GM12878 (cell line): ENCODE measurements around a stretch of chr14.

DNA sequence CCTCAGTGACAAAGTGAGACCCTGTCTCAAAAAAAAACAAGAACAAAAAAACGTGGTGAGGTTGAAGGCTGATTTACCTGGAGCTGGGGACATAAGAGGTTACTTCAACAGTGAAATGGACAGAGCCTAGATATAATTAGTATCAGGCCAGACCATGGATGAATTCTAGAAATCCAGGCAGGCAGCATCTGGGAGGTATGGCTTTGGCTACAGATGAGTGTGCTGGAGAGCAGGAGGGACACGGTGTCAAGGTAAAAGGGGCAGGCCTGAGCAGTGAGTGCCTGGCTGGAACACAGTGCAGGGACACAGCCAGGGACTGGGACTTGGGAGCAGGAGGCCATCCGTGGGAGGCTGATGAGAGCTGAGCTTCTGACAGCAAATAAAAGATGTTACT is 13.7 kb upstream of the LGALS3 start:
- RAMPAGE, long total RNA, result no peak
- RRBS, 2 experiments, result no CpG with 5 or more reads among the region's 3 CpGs
CAGE:
- cytosol, long polyA minus RNA, result no peak
- cytosol, long polyA plus RNA, result no peak
- long polyA plus RNA, result no peak
- nucleolus, long total RNA, result no peak
- nucleus, long polyA plus RNA, result no peak
- nucleus, long total RNA, result no peak

- RAMPAGE, long total RNA, result no peak
- RRBS, 2 experiments, result no CpG with 5 or more reads among the region's 1 CpG
CAGE:
- cytosol, long polyA minus RNA, result no peak
- cytosol, long polyA plus RNA, result no peak
- long polyA plus RNA, result no peak
- nucleolus, long total RNA, result no peak
- nucleus, long polyA plus RNA, result no peak
- nucleus, long total RNA, result no peak
These were observed 6.9 kb upstream of the LGALS3 start for GRCh38 chr14:55122233-55122505.

- RAMPAGE, long total RNA, result no peak
CAGE:
- cytosol, long polyA minus RNA, result no peak
- cytosol, long polyA plus RNA, result no peak
- long polyA plus RNA, result no peak
- nucleolus, long total RNA, result no peak
- nucleus, long polyA plus RNA, result no peak
- nucleus, long total RNA, result no peak
These were observed 10.0 kb downstream of the LGALS3 start for GRCh38 chr14:55139007-55139467.

DNA sequence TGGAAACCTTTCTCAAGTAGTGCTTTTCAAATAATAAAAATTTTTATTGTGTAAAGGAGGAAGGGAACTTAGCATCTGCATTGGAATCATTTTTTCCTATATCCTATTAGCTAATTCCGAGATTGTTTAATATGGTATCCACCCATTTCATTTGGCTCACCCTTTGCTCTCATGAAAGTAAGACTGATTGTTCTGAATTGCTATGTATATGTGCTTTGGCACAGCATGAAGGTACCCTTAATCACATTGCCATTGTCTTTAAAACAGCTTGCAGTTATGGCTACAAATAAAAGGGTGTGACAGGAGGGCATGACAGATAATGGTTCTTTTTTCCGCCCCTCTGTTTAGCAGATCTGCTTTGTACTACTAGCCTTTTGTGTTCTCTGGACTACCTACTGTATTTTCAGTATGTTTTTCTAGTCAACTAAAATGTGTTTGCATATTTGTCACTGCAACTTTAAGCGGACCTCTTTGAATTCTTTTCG is 35.7 kb downstream of the FBXO34 start:
- RAMPAGE, long total RNA, result no peak
- RRBS, 2 experiments, result no CpG with 5 or more reads among the region's 4 CpGs
CAGE:
- cytosol, long polyA minus RNA, result no peak
- cytosol, long polyA plus RNA, result no peak
- long polyA plus RNA, result no peak
- nucleolus, long total RNA, result no peak
- nucleus, long polyA plus RNA, result no peak
- nucleus, long total RNA, result no peak

- RAMPAGE, long total RNA, result no peak
- RRBS, 2 experiments, result no CpG with 5 or more reads among the region's 4 CpGs
CAGE:
- cytosol, long polyA minus RNA, result no peak
- cytosol, long polyA plus RNA, result no peak
- long polyA plus RNA, result no peak
- nucleolus, long total RNA, result no peak
- nucleus, long polyA plus RNA, result no peak
- nucleus, long total RNA, result no peak
These were observed 59.0 kb downstream of the FBXO34 start for GRCh38 chr14:55330211-55330556.

- RAMPAGE, long total RNA, result no peak
- RRBS, 2 experiments, result no CpG with 5 or more reads among the region's 6 CpGs
CAGE:
- cytosol, long polyA minus RNA, result no peak
- cytosol, long polyA plus RNA, result no peak
- long polyA plus RNA, result no peak
- nucleolus, long total RNA, result no peak
- nucleus, long polyA plus RNA, result no peak
- nucleus, long total RNA, result no peak
These were observed 61.1 kb downstream of the ATG14 start for GRCh38 chr14:55350354-55351144.

DNA sequence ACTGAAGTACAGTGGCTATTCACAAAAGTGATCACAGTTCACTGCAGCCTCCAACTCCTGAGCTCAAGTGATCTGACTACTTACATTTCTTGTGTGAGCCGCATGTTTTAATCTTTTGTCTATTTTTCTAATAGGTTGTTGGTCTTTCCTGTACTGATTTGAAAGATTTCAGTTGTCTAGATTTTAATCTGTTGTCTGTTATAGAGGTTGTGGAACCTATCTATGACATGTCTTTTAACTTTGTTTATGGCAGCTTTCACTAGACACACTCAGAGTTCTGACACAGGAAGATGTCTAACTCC is 37.4 kb downstream of the ATG14 start:
- RAMPAGE, long total RNA, result no peak
- RRBS, 2 experiments, result no CpG with 5 or more reads among the region's 1 CpG
CAGE:
- cytosol, long polyA minus RNA, result no peak
- cytosol, long polyA plus RNA, result no peak
- long polyA plus RNA, result no peak
- nucleolus, long total RNA, result no peak
- nucleus, long polyA plus RNA, result no peak
- nucleus, long total RNA, result no peak

GRCh38 chr14:55580682-55581644 is 956 bp downstream of the KTN1 start:
- RAMPAGE, long total RNA, result no peak
- RRBS, 2 experiments, result 2 to 7% methylated on average over 9 to 13 of the region's 58 CpGs
CAGE:
- cytosol, long polyA minus RNA, result no peak
- cytosol, long polyA plus RNA, result no peak
- long polyA plus RNA, result no peak
- nucleolus, long total RNA, result no peak
- nucleus, long polyA plus RNA, result no peak
- nucleus, long total RNA, result no peak

DNA sequence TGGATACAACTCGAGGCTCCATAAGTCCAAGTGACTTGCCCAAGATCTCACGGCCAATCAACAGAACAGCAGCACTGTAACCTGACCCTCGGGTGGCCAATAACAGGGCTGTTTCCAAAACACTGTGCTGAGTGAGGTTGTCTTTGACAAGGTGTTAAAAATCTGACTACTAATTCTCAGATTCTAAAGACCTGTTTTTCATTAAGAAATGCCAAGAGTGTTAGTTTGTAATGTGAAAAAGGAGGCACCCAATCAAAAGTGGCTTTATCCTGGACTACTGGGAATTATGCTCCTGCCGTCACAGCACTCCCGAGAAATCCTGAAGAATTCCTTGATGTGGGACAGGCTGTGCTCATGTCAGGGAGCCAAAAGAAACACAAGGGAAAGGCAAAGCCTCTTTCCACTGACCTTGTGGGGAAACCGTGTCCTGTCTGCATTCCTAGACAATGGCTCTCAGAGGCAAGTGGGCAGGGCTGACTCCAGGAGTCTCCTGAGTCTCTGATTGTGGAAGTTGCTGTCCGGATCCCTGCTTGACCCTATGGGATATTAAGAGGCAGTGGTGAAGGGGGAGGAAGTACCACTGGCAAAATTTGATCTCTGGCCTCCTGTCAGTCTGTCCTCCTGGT is 204.7 kb upstream of the PELI2 start:
- RAMPAGE, long total RNA, result no peak
- RRBS, 2 experiments, result no CpG with 5 or more reads among the region's 7 CpGs
CAGE:
- cytosol, long polyA minus RNA, result no peak
- cytosol, long polyA plus RNA, result no peak
- long polyA plus RNA, result no peak
- nucleolus, long total RNA, result no peak
- nucleus, long polyA plus RNA, result no peak
- nucleus, long total RNA, result no peak

- RAMPAGE, long total RNA, result no peak
- RRBS, 2 experiments, result no CpG with 5 or more reads among the region's 8 CpGs
CAGE:
- cytosol, long polyA minus RNA, result no peak
- cytosol, long polyA plus RNA, result no peak
- long polyA plus RNA, result no peak
- nucleolus, long total RNA, result no peak
- nucleus, long polyA plus RNA, result no peak
- nucleus, long total RNA, result no peak
These were observed 1.7 kb upstream of the PELI2 start for GRCh38 chr14:56116347-56117025.

DNA sequence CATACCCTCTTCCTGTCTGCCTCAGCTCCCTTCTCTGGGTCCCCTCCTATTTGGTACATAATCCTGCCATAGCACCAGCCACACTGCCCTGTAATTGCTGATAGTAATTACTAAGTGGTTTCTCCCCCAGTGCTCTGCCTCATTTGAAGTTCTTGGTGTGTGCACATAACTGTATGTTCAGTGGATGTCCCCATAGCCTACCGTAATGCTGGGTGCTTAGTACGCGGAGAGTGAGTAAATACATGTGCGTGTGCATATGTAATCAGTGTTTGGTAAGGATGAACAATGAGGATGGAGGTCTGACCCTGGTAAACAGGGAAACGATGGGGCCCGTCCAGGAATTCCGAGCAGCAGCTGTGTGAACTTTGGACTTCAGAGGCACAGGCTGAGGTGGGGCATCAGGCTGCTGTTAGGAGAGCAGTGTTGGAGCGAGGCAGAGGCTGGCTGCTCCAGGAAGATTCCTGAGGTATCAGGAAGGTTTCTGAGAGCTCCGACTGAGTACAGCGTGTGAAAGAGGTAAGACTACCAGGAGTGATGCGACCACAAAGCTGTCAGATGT is 106.7 kb downstream of the PELI2 start:
- RAMPAGE, long total RNA, result no peak
- RRBS, 2 experiments, result no CpG with 5 or more reads among the region's 11 CpGs
CAGE:
- cytosol, long polyA minus RNA, result no peak
- cytosol, long polyA plus RNA, result no peak
- long polyA plus RNA, result no peak
- nucleolus, long total RNA, result no peak
- nucleus, long polyA plus RNA, result no peak
- nucleus, long total RNA, result no peak

GRCh38 chr14:56229611-56230379 is 111.6 kb downstream of the PELI2 start:
- RAMPAGE, long total RNA, result no peak
- RRBS, 2 experiments, result no CpG with 5 or more reads among the region's 10 CpGs
CAGE:
- cytosol, long polyA minus RNA, result no peak
- cytosol, long polyA plus RNA, result no peak
- long polyA plus RNA, result no peak
- nucleolus, long total RNA, result no peak
- nucleus, long polyA plus RNA, result no peak
- nucleus, long total RNA, result no peak

DNA sequence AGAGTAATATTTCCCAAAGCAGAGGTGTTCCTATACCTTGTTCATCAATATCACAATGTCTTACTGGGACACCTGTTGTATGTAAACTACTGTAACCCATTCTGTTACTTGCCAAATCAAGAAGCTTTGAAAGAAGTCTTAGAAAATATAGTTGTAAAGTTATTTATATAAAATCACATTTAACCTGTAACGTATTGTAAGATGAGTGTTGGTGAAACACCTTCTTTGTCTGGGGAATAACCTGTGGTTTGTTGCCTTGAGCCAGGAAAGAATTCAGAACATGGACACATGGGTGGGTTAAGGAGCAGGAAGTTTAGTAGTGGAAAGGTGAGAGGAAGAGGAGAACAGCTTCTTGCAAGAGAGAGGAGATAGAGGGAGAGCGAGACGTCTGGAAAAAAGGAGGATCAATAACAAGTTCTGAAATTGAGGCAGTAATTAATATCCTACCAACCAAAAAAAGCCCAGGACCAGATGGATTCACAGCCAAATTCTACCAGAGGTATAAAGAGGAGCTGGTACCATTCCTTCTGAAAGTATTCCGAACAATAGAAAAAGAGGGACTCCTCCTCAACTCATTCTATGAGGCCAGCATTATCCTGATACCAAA is 134.2 kb downstream of the PELI2 start:
- RAMPAGE, long total RNA, result no peak
- RRBS, 2 experiments, result no CpG with 5 or more reads among the region's 4 CpGs
CAGE:
- cytosol, long polyA minus RNA, result no peak
- cytosol, long polyA plus RNA, result no peak
- long polyA plus RNA, result no peak
- nucleolus, long total RNA, result no peak
- nucleus, long polyA plus RNA, result no peak
- nucleus, long total RNA, result no peak

DNA sequence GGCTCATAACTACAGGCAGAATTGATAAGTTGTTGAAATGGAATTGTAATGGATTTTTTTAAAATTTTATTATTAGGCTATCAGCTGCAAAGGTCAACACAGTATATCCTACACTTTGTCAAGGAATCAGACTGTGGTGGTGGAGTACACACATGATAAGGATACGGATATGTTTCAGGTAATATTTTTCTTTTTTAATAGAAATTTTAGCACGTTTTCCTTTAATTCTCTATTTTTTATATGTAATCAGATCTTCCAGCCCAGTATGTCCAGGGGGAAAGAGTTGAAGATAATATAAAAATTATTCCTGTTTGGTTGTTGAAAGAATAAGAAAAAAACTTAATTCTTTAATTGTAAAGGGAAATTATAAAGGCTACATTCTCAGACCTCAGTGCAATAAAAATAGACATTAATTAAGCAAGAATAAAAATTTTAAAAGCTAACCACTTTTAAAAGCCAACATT is 161.4 kb downstream of the PELI2 start:
- RAMPAGE, long total RNA, result no peak
- RRBS, 2 experiments, result no CpG with 5 or more reads among the region's 2 CpGs
CAGE:
- cytosol, long polyA minus RNA, result no peak
- cytosol, long polyA plus RNA, result no peak
- long polyA plus RNA, result no peak
- nucleolus, long total RNA, result no peak
- nucleus, long polyA plus RNA, result no peak
- nucleus, long total RNA, result no peak

- RAMPAGE, long total RNA, result no peak
- RRBS, 2 experiments, result 23 to 43% methylated on average over 29 to 31 of the region's 101 CpGs
CAGE:
- cytosol, long polyA minus RNA, result no peak
- cytosol, long polyA plus RNA, result no peak
- long polyA plus RNA, result no peak
- nucleolus, long total RNA, result no peak
- nucleus, long polyA plus RNA, result no peak
- nucleus, long total RNA, result no peak
These were observed 1.6 kb downstream of the OTX2 start for GRCh38 chr14:56808189-56809546.

- RAMPAGE, long total RNA, result no peak
- RRBS, 2 experiments, result 14 to 27% methylated on average over 16 of the region's 40 CpGs
CAGE:
- cytosol, long polyA minus RNA, result no peak
- cytosol, long polyA plus RNA, result no peak
- long polyA plus RNA, result no peak
- nucleolus, long total RNA, result no peak
- nucleus, long polyA plus RNA, result no peak
- nucleus, long total RNA, result no peak
These were observed 6.3 kb upstream of the OTX2 start for GRCh38 chr14:56816541-56817107.

- RAMPAGE, long total RNA, result no peak
- RRBS, 2 experiments, result no CpG with 5 or more reads among the region's 7 CpGs
CAGE:
- cytosol, long polyA minus RNA, result no peak
- cytosol, long polyA plus RNA, result no peak
- long polyA plus RNA, result no peak
- nucleolus, long total RNA, result no peak
- nucleus, long polyA plus RNA, result no peak
- nucleus, long total RNA, result no peak
These were observed 1.2 kb downstream of the NAA30 start for GRCh38 chr14:57391669-57392001.

DNA sequence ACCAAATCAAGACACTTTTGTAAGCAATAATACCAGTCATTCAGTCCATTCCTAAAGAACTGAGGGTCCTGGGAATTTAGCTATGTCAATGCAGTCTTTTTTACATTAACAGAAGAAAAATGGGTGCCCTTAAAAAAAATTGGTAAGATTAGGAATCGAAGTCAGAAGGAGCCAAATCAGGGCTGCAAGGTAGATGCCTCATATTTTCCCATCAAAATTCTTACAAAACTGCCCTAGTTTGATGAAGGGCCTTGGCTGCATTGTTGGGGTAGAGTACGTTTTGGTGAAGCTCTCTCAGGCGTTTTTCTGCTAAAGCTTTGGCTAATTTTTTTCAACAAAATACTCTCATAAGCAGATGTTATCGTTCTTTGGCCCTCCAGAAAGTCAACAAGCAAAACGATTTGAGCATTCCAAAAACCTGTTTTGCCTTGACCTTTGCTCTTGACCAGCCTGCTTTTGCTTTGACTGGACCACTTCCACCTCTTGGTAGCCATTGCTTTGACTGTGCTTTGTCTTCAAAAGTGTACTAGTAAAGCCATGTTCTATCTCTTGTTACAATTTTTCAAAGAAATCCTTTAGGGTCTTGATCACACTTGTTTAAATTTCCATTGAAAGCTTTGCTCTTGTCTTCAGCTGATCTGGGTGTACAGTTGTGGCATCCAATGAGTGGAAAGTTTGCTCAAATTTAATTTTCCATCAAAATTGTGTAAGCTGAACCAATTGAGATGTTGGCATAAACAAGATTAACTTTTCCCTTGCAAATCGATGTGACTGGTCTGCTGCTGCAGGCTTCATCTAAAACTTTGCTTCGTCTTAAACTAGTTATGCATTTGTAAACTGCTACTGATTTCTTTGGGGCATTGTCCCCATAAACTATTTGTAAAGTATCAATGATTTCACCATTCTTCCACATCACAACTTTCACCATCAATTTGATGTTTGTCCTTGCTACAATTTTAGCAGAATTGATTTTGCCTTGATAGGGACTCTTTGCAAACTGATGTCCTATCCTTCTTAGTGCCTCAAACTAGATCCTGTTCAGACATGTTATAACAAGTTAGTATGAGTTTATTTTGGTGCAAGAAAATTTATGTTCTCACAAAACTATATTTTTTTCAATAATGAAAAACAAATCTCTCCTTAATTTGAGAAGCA is 10.7 kb upstream of the ARID4A start:
- RAMPAGE, long total RNA, result no peak
- RRBS, 2 experiments, result no CpG with 5 or more reads among the region's 7 CpGs
CAGE:
- cytosol, long polyA minus RNA, result no peak
- cytosol, long polyA plus RNA, result no peak
- long polyA plus RNA, result no peak
- nucleolus, long total RNA, result no peak
- nucleus, long polyA plus RNA, result no peak
- nucleus, long total RNA, result no peak

DNA sequence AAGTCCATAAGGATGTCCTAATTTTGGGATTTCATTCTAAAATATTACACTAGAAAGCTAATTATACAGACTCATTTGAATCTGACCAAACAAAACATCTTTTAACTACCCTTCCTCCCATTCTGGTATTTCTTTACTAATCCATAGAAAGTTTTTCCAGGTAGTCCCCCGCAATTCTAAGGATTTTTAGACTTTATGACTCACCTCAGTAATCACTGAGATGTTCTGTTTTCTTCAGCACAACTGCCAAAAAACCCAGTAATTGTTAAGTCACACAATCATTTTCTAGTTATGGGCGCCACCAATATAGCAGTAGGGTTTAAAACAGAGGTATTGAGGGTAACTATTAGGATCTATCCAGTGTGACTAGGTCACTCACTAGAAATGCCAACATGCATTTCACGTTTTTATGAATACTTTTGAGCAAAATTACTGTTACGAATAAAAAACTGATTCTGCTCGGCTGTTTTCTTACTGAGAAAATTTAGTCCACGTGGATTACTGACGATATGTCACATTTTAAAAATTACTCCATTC is 1.6 kb upstream of the ARID4A start:
- RAMPAGE, long total RNA, result no peak
- RRBS, 2 experiments, result no CpG with 5 or more reads among the region's 7 CpGs
CAGE:
- cytosol, long polyA minus RNA, result no peak
- cytosol, long polyA plus RNA, result no peak
- long polyA plus RNA, result no peak
- nucleolus, long total RNA, result no peak
- nucleus, long polyA plus RNA, result no peak
- nucleus, long total RNA, result no peak

GRCh38 chr14:58314761-58315184 is 16.4 kb downstream of the ARID4A start:
- RAMPAGE, long total RNA, result no peak
- RRBS, 2 experiments, result no CpG with 5 or more reads among the region's 5 CpGs
CAGE:
- cytosol, long polyA minus RNA, result no peak
- cytosol, long polyA plus RNA, result no peak
- long polyA plus RNA, result no peak
- nucleolus, long total RNA, result no peak
- nucleus, long polyA plus RNA, result no peak
- nucleus, long total RNA, result no peak